Stomach (tissue), 7 donors: ENCODE measurements around the genes PDXK and TRAPPC10.

DNA sequence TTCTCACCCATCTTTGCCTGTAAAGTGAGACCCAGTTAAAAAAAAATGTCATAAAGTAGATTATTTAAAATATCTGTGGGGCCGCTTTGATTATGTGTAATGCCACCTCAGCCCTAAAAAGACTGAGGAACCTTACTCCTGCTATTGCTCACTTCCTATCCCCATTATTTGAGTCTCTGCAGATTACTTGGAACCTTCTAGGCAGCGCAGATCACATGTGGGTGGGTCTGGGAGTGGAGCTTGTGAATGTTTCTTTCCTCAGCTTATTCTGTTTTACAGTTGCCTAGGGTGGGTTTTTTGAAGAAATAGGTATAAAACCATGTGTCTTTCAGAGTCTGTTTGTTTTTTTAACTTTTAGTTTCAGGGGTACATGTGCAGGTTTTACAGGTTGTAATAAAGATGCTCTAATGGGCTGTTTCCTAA, 1.7 kb downstream of the SLC37A1 start:
- PRO-cap: unidirectional peak, minus-strand start at position 170 of the sequence
- RAMPAGE, long total RNA, 5 experiments: no peak in any of the 5 experiments
- RRBS: no CpG with 5 or more reads among the region's 2 CpGs

- PRO-cap: no peak
- RAMPAGE, long total RNA, 5 experiments: no peak in any of the 5 experiments
- RRBS: 5% methylated on average over 4 of the region's 22 CpGs
These were observed 19.1 kb downstream of the SLC37A1 start for GRCh38 chr21:42532559-42533412.

- PRO-cap: no peak
- RAMPAGE, long total RNA, 5 experiments: no peak in any of the 5 experiments
- RRBS: no CpG with 5 or more reads among the region's 12 CpGs
These were observed 32.3 kb upstream of the PDE9A start for GRCh38 chr21:42621060-42621593.

- PRO-cap: no peak
- RAMPAGE, long total RNA, 5 experiments: no peak in any of the 5 experiments
- RRBS: no CpG with 5 or more reads among the region's 3 CpGs
These were observed 13.0 kb upstream of the PDE9A start for GRCh38 chr21:42640418-42640747.

- PRO-cap: no peak
- RAMPAGE, long total RNA, 5 experiments: no peak in any of the 5 experiments
- RRBS: no CpG with 5 or more reads among the region's 14 CpGs
These were observed 21.0 kb downstream of the PDE9A start for GRCh38 chr21:42674252-42674918.

DNA sequence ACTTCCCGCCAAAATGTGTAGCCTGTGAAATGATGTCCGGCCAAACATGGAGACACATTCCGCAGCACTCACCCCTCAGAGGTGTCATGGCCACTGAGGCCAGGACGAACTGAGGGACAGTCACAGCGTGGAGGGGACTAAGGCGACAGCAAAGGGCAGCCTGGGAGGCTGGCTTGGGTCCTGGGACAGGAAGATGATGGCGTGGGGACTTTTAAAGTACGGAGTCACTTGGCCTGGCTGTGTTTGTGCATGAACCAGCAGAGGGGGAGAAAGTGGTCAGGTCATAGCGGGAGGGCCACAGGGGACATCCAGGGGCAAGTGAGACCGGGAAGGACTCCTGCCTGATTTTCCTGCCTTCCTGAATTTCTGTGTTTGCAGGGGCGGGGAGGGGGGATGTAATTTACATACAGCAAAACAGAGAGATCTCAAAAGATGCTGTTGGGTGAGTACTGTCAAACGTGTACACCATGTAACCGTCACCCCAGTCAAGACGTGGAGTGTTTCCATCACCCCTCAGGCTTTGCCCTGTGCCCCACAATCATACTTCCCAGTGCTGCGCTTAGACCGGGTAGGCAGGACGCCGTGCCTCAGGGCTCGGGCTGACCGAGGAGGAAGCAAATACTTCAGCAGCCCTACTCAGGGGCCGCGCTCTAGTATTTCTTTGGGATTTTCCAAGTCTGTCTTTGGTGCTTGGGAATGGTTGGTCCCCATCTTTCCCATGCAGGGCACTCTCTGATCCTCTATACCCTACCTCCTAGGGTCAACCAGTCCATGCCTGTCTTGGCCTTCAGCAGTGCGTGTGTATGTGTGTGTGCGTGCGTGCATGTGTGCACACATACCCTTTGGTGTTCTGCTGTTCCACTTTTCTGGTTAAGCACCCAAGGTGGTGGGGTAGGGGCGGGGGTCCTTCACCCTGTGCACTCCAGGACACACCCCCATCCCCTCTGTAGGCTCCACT, 45.1 kb downstream of the WDR4 start:
- PRO-cap: no peak
- RAMPAGE, long total RNA, 5 experiments: no peak in any of the 5 experiments
- RRBS: no CpG with 5 or more reads among the region's 26 CpGs

DNA sequence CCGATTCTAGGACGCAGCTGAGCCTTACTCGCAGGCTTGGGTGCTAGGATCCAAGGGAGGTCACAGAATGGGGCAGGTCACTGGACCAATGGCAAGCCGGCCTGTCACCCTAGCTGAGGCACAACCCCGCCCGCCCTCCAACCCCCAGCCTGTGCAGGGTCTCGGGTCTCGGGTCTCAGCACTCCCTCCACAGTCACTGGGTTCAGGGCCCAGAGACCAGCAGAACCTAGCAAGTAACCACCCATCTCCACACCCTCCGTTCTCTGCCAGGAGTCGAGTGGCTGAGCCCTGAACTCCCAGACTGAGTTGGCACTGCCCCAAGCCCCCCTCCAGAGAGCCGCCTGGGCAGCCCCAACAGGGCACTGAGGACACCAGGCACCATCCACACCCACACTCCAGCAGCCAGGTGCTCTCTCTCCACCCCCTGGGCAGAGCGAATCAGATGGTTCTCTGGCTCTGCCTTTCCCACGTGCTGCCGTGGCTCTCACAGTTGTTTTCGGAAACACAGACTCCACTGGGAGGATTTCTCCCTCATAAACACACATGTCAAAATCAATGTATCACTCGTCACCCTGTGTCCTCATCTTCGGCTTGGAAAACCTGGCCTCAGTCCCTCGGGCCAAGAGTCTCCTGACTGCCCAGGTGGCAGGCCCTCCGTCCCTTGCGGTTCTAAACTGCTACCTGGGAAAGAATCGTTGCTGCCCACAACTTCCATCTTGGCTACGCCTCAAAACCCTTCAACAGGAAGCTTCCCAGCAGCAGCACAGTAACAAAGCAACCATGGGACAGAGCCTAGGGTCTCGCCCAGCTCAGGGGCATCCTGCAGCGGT, 13.5 kb downstream of the WDR4 start:
- PRO-cap: no peak
- RAMPAGE, long total RNA, 5 experiments: no peak in any of the 5 experiments
- RRBS: no CpG with 5 or more reads among the region's 24 CpGs

GRCh38 chr21:42976238-42976727, 1.9 kb downstream of the PKNOX1 start:
- PRO-cap: no peak
- RAMPAGE, long total RNA, 5 experiments: no peak in any of the 5 experiments
- RRBS: no CpG with 5 or more reads among the region's 3 CpGs

- PRO-cap: no peak
- RAMPAGE, long total RNA, 5 experiments: no peak in any of the 5 experiments
- RRBS: 23% methylated on average over 6 of the region's 14 CpGs
These were observed 25.2 kb downstream of the CRYAA start for GRCh38 chr21:43193881-43194565.

DNA sequence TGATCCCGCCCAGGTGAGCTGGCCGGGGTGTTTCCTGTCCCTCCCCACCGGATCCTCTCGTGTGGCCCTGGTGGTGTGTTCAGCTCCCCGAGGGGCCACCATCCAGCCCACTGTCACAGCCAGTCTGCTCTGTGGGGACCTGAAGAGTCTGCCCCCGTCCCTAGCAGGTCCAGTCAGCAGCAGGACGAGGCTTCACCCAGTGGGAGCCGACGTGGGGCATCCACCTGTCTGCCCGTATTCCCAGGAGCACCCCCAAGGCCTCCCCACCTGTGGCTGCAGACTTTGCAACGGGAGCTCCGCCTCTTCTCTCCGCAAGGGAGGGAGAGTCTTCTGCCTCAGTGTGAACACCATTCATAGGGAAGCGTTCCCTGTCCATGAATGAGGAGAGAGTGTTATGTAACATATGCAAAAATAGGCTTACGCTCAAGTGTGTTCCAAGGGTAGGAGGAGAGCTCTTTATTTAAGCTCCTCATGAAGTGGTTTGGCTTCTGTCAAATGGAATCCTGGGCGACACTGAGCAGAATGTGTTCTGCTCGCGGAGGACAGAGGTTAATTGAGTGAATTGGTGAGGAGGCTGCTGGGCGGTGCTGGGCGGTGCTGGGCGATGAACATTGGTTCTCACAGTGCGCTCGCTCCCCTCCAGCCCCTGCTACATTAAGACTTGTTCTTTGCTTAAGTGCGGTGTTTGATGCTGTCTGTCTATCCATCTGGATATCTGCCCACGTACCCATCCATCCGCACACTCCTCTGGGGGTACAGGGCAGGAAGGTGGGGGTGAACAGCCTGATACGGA, 109.0 kb downstream of the CRYAA start:
- PRO-cap: no peak
- RAMPAGE, long total RNA, 5 experiments: no peak in any of the 5 experiments
- RRBS: 45% methylated on average over 2 of the region's 27 CpGs

- PRO-cap: no peak
- RAMPAGE, long total RNA, 5 experiments: no peak in any of the 5 experiments
- RRBS: 91% methylated on average over 5 of the region's 36 CpGs
These were observed 125.8 kb downstream of the SIK1 start for GRCh38 chr21:43300932-43301641.

GRCh38 chr21:43312514-43313465, 114.1 kb downstream of the SIK1 start:
- PRO-cap: unidirectional peak, minus-strand start at chr21:43312792
- RAMPAGE, long total RNA, 5 experiments: no peak in any of the 5 experiments
- RRBS: no CpG with 5 or more reads among the region's 14 CpGs

DNA sequence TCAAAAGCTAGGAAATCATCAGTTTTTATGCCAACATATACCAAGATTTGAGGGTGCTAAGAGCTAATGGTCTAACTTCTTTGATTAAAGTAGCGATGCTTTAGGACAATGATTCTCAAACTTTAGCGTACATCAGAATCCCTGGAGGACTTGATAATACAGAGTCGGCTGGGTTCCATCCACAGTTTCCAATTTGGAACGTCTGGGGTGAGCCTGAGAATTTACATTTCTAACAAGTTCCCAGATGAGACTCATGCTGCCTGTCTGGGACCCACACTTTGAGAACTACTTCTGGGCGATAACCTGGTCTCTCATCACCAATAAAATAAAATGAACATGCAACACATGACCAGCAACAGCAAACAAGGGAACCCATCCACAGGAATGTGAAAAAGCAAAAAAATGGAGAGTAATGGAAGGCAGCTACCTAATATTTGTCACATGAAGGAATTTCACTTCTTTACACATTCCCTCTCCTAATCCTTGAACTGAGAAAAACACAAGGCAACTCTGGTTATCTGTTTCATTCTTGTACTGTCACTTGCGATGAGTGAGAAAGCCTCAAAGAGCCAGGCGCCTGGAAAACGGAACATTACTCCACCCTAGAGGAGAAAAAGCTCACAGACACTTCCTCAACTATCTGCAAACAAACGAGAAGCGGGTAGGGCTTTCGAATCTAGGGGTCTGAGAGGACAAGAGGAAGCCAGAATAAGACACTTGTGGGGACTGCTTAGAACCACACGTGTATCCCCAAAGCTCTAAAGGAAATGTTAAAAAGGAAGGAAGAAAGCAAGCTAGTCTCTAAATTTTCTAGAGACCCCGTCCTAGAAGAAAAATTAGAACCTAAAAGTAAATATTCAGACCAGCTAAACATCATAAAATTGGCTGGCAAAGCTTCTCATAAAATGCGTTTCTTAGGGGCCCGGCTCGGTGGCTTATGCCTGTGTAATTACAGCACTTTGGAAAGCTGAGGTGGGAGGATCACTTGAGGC, 13.9 kb downstream of the HSF2BP start:
- PRO-cap: unidirectional peak, plus-strand start at position 711 of the sequence
- RAMPAGE, long total RNA, 5 experiments: no peak in any of the 5 experiments
- RRBS: no CpG with 5 or more reads among the region's 16 CpGs

DNA sequence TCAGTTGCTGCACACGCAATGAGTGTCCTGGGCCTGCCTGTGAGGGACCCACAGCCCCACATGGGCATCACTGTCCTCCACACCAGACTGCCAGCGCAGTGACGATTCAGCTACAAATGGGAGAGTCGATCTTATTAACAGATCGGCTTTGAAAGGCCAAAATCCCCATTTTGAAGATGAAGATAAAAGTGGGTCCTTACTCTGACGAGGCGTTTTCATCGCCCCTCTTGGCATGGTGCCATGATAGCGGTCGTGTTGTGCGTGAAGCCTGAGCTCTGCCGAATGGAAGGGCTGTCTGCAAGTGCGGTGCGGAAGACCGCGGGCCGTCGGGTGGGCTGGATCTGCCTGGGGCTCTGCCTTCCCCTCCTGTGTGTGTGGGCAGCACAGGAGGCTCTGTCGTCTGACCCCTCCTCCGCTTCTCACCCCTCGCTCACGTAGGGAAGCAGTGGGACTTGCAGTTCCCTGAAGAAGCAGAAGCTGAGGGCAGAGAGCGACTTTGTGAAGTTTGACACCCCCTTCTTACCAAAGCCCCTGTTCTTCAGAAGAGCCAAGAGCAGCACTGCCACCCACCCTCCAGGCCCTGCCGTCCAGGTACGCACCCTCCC, 29.0 kb upstream of the PDXK start:
- PRO-cap: no peak
- RAMPAGE, long total RNA, 5 experiments: start-site peak on the plus strand in 1 of 5 experiments, centred at position 382 of the sequence, 9 reads per replicate
- RRBS: no CpG with 5 or more reads among the region's 25 CpGs

- PRO-cap: bidirectional peak, plus-strand start at chr21:43719177, minus-strand start at chr21:43719018; unidirectional peak, minus-strand start at chr21:43719693; unidirectional peak, minus-strand start at chr21:43719857; unidirectional peak, minus-strand start at chr21:43719883
- RAMPAGE, long total RNA, 5 experiments: start-site peak on the plus strand in 3 of 5 experiments, at chr21:43719066-43719653 at its widest, 13 to 34 reads per replicate
- RRBS: 1% methylated on average over 60 of the region's 115 CpGs
These were observed at the start of gene PDXK for GRCh38 chr21:43719071-43719928. Gene PDXK (plus strand): TSS chr21:43719129.

GRCh38 chr21:43734722-43735277, 15.9 kb downstream of the PDXK start:
- PRO-cap: bidirectional peak, plus-strand start at chr21:43735040, minus-strand start at chr21:43734798
- RAMPAGE, long total RNA, 5 experiments: no peak in any of the 5 experiments
- RRBS: no CpG with 5 or more reads among the region's 16 CpGs

DNA sequence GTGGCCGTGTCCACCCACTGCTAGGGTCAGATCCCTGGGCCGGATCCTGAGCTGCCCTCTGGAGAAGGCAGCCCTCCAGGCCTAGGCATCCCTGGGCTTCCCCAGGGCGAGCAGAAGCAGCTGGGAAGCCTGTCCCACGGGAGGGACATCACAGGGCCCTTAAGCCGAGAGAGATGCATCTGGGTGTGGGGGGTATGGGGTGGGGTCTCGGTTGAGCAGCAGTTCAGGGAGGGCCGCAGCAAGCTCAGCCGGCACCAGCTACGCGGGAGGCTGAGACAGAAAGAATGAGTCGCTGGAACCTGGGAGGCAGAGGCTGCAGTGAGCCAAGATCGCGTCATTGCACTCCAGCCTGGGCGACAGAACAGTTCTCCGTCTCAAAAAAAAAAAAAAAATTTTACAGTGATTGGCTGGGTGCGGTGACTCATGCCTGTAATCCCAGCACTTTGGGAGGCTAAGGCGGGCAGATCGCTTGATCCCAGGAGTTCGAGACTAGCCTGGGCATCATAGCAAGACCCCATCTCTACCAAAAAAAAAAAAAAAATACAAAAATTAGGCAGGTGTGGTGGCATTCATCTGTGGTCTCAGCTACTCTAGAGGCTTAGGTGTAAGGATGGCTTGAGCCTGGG, 37.7 kb downstream of the RRP1 start:
- PRO-cap: no peak
- RAMPAGE, long total RNA, 5 experiments: no peak in any of the 5 experiments
- RRBS: no CpG with 5 or more reads among the region's 19 CpGs

DNA sequence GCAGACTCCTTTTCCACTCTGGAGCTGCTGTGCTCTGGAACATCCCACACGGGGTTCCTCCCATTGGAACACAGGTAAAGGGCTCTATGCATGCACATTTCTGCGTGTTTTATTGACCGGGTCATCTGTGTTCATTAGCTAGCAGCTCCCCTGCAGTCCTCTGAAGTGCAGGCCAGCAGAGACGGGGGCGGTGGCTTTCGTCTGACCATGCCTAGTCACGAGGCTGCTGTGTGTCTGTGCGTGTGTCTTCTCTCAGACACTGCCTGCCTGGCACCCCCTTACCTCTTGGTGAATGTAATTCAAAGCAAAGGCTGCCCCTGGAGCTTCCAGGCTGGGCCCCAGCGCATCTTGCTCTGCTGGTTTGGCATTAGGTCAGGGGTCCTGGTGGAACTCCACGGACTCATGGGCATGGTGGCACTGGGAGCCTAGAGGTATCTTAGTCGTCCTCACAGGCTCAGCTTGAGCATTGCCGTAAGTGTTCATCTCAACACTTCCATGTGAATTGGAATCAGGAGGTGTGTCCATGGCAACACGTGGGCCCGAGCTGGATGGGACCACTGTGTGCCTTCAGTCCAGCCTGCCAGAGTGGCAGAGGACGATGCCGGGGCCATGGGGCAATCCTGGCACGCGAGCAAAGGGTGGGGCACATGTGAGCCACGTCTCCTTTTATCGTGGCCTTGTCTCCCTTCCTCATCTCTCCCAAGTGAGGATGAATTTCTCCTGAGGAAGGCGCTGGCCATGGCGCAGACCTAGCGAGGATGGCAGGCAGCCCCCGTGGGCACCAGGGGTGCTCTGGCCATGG, 46.8 kb downstream of the AGPAT3 start:
- PRO-cap: no peak
- RAMPAGE, long total RNA, 5 experiments: no peak in any of the 5 experiments
- RRBS: no CpG with 5 or more reads among the region's 24 CpGs

DNA sequence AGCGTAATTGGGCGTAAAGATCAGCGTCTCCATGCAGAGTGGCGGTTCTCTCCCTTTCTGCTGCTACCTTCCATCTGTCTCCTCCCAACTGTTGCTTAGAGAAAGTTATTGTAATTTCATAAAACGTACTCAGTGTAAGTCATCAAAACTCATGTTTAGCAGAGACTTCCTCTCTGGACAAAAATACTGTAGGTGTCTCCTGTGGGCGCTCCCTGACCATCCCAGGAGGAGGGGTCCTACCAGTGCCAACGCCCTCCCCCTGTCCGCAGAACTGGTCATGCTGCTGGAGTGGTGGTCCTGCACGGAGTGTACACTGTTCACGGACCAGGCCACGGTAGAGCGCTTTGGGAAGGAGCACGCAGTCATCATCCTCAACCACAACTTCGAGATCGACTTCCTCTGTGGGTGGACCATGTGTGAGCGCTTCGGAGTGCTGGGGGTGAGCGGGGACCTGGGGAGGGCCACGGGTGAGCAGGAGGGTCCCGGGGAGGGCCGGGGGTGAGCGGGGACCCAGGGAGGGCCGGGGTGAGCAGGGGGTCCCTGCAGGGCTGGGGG, 44.4 kb upstream of the TRAPPC10 start:
- PRO-cap: no peak
- RAMPAGE, long total RNA, 5 experiments: start-site peak on the plus strand in 2 of 5 experiments, centred at positions 295 to 363 of the sequence, 20 to 39 reads per replicate
- RRBS: no CpG with 5 or more reads among the region's 23 CpGs

DNA sequence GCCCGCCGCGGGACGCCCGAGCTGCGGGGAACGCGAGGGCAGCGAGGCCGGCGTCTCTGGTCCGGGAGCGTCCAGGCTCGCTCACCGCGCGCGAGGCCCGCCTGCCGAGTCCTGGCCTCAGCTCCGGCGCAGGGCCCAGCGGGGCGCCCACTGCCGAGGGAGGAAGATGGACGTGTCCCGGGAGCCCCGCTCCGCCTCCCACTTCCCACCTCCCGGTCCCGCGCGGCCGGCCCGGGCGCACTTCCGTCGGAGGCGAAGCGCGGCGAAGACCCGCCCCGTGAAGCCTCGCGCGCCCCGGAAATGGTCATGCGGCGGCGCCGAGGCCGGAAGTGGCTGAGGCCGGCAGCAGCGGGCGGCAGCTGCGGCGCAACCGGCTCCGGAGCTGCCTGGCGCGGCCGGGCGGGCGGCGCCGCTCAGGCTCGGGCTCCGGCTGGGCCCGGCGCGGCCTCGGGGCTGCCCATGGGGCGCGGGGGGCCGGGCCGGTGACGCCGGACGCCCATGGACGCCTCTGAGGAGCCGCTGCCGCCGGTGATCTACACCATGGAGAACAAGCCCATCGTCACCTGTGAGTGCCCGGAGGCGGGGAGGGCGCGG, at the start of gene TRAPPC10:
TSS of gene TRAPPC10 (plus strand) at position 314 of the 594 bp plus-strand sequence.
- PRO-cap: bidirectional peak, plus-strand start at position 314 of the sequence, minus-strand start at position 254 of the sequence
- RAMPAGE, long total RNA, 5 experiments: no peak in any of the 5 experiments
- RRBS: 1% methylated on average over 58 of the region's 89 CpGs